ENCODE measurements around the gene HPGD.

GRCh38 chr4:169499178-169499918, 113.0 kb downstream of the NEK1 start:
- RRBS, result no CpG with 5 or more reads among the region's 9 CpGs

- RRBS, result no CpG with 5 or more reads among the region's 6 CpGs
Measured at GRCh38 chr4:169537482-169538374, 74.7 kb downstream of the NEK1 start.

DNA sequence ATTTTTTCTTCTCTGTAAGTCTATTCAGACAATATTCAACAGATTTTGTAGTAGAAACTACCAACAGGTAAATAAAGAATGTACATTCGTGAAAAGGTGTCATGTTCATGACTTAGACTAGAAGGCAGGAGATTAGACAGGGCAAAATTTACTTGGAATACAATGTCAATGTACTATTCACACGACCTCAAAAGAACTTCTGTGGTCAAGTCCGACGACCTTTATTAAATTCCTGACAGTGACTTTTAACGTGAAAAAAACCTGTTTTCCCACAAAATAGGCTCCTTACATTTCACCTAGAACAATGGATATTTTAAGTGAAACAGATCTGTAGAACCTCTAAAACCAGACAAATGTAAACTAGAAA, 1.4 kb downstream of the NEK1 start:
- RRBS, result no CpG with 5 or more reads among the region's 5 CpGs

- RRBS, result no CpG with 5 or more reads among the region's 2 CpGs
Measured at GRCh38 chr4:169626827-169627138, 6.4 kb downstream of the CLCN3 start.

DNA sequence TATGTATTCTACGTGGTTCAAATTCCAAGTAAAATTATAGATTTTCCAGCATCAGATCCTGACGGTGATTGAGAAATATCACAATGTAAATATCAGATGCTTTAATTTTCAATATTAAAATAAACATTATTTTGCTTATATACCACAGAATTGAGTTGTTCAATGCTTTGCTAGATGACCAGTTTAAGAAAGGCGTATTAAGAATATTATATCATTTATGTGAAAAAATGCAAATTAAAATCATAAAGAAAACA, 733.2 kb upstream of the GALNTL6 start:
- RRBS, result no CpG with 5 or more reads among the region's 3 CpGs

DNA sequence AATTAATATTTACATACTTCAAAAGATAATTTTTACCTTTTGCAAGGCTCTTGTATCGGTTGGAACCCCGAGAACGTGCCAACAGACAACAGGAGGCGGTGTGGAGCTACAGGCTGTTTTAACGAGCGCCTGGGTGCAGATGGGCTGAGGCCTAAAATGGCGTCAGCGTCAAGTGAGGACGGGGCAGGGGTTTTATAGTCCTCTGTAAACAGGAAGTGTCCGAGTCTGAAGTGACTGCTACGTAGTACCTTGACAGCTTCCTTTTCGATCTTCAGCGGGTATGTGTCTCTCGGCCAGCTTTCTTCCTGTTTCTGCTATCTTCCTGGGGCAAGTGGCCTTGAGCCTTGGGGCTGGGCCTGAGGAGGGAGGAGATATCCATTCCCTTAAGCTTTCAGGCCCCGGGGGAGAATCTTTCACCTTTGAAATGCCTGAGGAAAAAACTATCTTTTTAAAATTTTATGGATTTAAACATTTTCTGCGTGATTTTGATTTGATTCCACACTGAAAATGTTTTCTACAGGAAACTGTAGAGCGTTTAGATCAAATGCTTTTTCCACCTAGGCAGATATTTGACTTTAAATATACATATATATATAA, 342.8 kb downstream of the GALNTL6 start:
- RRBS, result no CpG with 5 or more reads among the region's 17 CpGs

GRCh38 chr4:173281844-173282443, 52.2 kb downstream of the HMGB2 start:
- RRBS, result no CpG with 5 or more reads among the region's 13 CpGs

DNA sequence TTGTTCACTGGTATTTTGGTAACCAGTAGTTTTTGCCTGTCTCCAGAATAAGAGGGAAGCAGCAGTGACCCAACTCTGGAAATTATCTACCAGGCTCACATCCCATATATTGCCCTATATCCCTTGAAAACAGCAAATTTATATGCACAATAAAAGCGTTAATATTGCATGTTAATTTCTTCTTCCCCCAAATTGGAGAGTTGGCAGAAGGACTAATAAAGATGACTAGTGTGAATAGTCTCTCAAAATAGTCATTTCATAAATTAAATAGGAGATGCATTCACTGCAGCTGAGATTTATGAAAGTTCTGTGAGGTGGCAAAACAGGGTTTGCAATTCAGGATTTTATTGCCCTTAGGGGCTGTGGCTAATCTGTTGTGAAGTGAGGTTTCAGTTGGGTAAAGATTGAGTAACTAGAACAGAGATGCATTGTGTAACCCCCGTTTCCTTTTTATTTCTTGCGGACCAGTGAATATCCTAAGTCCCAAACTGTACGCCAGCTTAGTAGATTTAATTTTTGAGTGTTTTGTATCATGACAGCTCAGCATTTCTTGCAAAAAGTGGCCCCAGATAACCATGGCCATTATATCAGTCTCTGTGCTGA, 16.1 kb upstream of the SCRG1 start:
- RRBS, result no CpG with 5 or more reads among the region's 4 CpGs

DNA sequence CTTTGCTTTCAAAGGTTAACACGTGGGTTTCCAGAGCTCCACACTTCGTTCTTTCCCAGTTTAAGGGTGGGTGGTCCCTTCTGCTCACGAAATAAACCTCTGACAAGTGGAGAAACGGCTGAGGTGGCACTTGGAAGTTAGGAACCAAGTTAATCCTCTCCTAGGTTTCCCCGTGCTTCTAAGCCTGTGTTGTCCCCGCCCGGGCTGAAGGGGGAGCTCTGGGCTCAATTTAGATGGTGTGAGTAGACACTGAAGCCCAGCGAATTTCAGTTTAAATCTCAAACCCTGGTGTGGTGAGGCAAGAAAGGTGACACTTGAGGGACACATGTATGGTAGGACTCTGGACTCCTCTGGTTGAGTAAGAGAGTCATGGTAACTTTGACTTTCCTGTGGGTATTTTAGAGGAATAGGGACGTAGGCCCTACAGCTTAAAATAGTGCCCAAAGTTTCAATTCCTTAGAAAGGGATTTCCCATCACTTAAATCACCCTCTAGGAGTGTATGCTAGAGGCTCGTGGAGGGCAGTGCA, 24.1 kb downstream of the HAND2 start:
- RRBS, result no CpG with 5 or more reads among the region's 10 CpGs

DNA sequence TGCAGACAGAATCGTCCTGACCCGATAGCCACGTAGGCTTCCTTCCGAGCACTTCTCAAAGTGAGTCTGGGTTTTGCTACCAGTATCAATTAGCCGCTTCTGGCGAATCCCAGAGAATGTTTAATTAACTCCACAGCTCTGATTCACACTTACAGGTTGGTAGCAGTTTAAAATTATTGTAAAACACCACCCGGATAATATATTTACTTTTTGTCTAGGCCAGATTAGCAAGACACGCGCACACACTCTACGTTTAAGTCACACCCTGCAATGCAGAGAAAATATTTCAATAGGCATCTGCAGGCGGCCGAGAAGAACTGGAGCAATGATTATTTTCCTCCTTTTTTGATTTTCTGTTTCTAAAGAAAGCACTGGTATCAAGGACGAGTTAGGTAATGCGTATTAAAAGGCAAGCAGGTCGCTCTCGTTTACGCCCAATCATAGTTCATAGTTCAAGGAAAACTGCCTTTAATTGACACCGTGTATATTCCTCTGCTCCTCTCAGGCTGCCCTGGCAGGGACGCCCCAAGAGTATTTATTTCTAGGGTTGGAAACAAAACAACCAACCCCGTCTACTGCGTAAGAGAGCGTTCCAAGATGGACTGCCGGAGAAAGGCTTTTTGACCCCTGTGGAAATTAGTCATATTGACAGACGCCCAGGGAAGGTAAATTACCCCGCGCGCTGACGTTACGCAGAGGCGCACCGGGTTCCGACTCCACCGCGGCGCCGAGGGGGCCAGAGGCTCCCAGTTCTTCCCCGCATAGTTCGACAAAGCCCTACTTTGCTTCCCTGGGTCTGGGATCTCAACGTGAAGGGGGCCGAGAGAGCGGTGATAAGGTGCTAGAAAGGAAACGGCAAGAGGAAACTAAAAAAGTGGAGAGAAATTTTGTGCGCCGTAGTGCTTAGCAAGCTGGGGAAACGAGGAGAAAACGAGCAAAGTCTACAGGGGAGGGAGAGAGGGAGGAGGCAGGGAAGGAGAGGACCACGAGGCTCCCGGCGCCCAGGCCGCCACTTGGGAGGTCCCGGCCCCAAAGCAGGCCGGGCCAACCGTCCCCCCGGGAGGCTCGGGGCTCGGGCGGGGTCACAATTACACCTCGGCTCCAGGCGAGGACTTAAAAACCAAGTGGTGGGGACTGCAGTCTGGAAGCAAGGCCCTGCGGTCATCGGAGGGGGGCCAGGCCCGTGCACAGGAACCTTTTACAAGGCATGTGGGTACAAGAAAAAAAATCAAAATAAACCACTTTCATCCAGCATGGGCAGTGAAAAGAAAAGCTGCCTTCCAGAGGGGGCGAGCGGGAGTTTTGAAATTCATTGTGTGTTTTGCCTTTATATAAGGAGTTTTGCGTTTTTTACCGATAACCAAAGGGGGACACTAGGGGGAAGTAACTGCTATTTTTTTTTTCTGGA, 13.4 kb downstream of the HAND2 start:
- RRBS, result 88% methylated on average over 8 of the region's 66 CpGs

DNA sequence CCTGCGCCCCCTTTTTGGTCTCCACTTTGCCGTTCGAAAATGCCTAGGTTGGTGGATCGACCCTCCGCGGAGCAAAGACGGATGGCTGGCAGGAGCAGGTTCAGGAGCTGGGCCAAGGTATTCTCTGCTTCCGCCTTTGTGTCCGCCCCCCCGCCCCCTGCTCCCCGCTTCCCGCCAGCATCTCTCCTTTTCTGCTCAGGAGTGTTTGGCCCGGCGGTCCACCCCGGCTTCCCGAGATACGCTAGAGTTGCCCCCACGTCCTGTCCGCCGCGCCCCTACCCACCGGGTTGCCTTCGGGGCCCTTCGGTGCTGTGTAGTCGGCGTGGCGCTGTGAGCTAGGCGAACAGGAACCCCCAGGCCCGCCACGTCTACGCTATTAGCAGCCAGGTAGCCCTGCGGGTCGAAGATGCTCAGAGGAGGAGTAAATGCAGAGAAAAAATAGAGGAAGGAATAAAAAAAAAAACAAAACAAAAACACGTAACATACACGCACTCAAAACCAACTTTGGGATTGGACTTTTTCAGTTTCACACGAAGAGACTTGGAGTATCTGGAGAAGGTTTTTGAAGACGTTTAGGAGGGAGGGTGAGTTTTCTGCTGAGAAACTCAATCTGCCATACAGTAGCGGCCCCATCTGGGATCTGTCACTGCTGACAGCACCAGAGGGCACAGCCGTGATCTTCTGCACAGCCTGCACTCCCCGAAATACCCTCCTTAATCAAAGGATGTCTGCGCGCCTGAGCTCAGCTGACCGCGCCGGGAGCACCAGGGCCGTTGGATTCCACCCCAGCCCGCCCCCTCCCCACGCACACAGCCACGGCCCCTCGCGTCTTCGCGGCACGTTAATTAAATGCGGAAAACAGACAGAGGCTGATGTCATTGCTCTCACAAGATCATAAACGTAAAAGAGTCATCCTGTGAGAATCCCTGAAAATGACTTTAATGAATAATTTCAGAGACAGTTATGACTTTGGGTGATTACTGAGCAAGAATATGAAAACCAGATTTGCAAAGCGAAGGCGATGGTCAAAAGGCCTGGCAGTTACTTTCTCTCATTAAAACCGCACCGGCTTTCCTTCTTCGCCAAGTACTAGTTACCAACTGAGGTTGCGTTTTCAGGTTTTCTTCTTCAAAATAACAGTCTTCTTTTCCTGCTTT, 11.0 kb downstream of the HAND2 start:
- RRBS, result 29% methylated on average over 8 of the region's 62 CpGs

- RRBS, result 4% methylated on average over 4 of the region's 25 CpGs
Measured at GRCh38 chr4:173528228-173528833, 1.7 kb downstream of the HAND2 start.

GRCh38 chr4:173533022-173533657, 3.1 kb upstream of the HAND2 start:
- RRBS, result no CpG with 5 or more reads among the region's 5 CpGs

DNA sequence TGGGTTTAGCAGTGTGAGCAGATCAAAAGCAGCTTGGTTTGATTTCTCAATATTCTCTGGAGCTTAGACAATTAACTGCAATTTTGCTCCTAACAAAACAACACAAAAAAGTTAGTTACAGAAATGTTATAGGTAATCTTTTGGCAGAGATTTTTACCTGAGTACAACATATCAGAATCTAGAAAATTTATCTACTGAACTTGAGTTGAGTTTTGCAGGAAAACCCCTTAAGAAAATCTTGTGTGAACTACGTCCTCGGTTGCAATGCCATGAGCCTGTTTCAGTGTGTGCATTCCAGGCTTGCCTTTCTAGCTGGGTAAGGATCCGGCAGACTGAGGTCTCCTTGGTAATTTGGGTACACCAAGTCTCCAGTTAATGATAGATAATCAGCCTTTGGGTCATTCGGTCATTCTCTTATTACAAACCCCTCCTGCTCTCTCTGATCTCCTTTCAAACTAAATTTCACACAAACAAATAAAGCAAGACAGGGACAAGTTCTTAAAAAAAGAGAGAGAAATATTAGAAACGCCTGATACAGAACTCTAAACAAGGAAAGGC, 5.9 kb upstream of the HAND2 start:
- RRBS, result no CpG with 5 or more reads among the region's 5 CpGs

DNA sequence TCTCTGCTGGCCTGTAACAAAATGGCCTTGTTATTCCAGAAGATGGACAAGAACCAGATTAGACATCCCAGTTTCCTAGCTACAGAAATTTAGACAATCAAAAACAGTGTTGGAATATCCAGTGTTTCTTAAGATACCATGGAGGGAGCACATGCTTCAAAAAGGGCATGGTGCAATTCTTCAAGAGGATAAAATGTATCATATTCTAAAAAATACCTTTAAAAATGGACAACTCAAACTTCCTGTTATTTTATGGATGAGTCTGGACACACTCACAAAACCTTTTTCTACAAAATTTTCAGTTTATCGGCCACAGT, 294.4 kb downstream of the FBXO8 start:
- RRBS, result no CpG with 5 or more reads among the region's 1 CpG

DNA sequence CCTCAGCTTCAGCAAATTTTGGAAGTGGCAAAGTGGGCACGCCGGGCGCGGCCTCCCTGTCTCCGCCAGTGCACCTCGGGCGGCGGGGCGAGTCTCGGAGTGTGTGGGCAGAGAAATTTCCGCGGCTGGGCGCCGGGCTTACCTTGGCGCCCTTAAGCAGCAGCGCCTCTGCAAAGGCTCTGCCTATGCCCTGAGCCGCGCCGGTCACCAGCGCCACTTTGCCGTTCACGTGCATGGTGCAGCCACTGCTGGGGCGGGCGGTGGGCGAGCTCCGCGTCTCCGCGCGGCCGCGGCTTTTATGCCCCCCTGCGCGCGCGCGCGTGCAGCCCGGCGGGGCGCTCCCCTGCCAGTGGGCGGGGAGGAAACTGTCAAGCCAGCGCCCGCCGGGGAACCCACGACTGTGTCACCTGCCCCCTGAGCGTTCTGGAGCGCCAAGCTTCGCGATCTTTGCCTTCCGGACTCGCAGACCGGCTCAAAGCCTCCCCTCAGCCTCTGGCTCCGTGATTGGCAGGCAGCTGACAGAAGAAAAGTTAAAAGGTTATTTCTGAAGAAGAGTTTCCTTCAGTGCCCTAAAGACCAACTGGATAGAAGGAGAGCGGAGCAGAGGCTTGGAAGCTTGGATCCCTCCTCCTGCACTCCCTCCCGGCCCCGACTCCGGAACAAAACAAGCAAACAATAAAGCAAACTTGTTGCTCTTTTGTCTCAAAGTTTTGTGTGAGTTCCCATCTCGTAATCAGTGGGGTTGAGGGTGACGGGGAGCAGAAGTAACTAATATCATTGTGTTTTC, at the start of gene HPGD:
TSS of gene HPGD (minus strand) at position 272 of the 787 bp plus-strand sequence.
- RRBS, result 3% methylated on average over 26 of the region's 60 CpGs

DNA sequence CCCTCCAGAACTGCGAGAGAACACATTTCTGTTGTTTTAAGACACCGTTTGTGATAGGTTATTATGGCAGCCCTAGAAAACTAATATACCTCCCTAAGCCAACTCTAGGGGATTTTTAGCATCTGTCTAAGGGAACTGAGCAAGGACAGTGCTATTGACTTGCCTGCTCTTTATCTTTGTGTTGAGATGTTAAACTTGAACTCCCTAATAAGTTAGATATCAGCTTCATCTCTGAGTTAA, 147.5 kb downstream of the GLRA3 start:
- RRBS, result no CpG with 5 or more reads among the region's 2 CpGs

GRCh38 chr4:174778396-174778745, 50.7 kb downstream of the GLRA3 start:
- RRBS, result no CpG with 5 or more reads among the region's 16 CpGs

DNA sequence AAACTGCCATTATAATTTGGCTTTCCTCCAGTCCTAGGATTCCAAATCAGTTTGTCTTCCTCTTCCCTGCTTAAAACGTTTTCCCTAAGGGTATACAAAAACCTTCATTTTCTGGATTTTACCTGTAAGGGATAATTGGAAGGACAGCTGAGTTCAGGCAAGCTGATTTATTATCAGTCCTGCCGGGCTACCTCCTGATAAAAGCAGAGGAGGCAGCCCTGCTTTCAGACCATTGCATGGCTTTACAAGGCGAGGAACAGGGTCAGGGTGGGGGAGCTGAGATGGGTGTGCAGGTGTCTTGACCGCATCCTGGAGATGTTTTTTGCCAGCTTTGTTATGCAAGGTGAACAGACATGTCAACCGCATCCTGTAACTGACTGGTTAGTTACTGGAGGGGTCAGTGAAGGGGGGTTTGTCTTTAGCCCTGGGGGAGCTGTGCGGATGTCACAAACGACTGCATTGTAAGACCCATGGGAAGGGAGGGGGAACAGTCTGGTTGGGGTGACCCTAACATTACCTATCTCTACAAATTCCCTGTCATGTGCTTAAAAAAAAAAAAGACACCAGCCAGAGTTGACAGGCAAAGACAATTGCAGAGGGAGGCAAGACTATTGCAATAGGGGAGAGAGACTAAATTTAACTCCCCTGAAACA, 10.0 kb downstream of the ADAM29 start:
- RRBS, result no CpG with 5 or more reads among the region's 7 CpGs

GRCh38 chr4:175998851-175999749, 66.5 kb upstream of the WDR17 start:
- RRBS, result no CpG with 5 or more reads among the region's 2 CpGs